Hair follicular keratinocyte (primary cell): ENCODE measurements around a stretch of chr4.

GRCh38 chr4:1959432-1959740 is 49.4 kb downstream of the NELFA start:
- RAMPAGE, long total RNA, result no peak

- RAMPAGE, long total RNA, result no peak
Measured at GRCh38 chr4:1983154-1983789, 25.5 kb downstream of the NELFA start.

- RAMPAGE, long total RNA, result no peak
Measured at GRCh38 chr4:2236198-2236497, 5.8 kb downstream of the HAUS3 start.

DNA sequence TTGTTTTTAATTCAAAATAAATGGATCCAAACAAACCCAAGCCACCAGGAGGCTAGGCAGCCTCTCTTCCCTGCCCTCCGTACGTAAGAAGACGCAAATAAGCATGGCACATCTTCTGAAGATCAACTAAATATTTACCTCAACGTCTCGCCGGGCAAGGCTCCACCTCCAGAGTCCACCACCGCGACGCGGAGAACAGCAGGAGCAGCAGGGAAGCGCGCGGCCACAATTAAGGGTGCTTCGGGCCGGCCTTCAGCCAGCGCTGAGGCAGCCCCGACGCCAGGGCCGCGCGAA is 592 bp downstream of the HAUS3 start:
- RAMPAGE, long total RNA, result no peak

- RAMPAGE, long total RNA, result no peak
Measured at GRCh38 chr4:2249669-2250320, 7.9 kb upstream of the HAUS3 start.

- RAMPAGE, long total RNA, result no peak
Measured at GRCh38 chr4:2290793-2291214, 28.9 kb upstream of the MXD4 start.

GRCh38 chr4:2363183-2364110 is 55.0 kb downstream of the ZFYVE28 start:
- RAMPAGE, long total RNA, result no peak

GRCh38 chr4:2469334-2470334 is 728 bp downstream of the RNF4 start:
- RAMPAGE, long total RNA, result no peak

DNA sequence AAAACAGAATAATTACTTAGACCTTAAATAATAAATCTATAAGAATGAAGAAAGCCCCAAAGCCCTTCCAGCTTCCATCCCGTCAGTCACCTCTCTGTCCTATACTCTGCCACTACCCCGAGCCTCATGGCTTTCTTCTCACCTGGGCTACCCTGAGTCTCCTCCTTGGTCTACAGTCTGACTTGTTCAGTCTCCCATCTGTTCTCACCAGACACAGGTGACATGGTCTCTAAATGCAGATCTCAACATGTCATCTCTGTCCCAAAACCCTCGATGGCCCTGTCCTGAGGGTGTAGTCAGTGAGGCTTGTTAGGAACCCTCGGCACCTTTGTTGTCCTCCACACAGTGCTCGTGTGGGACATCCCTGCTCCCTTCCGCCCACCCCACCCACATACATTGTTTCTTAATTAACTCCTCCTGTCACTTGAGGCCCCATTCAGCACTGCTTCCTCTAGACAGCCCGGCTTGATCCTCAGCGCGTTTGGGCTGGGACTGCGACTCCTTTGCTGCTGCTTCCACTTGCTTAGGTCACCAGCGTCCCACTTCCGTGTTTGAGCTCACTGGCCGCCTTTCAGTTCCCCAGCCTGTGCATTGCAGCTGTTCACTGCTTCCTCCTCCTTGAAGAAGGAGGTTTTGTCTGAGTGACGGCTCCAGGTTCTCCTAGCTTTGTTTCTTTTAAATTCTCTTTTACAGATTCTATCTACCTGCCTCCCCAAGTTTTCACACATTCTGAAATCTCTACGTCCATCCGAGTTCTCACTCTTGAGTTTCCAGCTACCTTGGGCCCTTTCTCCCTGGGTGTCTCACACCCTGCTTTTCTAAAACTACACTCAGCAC is 16.0 kb downstream of the RNF4 start:
- RAMPAGE, long total RNA, result no peak

DNA sequence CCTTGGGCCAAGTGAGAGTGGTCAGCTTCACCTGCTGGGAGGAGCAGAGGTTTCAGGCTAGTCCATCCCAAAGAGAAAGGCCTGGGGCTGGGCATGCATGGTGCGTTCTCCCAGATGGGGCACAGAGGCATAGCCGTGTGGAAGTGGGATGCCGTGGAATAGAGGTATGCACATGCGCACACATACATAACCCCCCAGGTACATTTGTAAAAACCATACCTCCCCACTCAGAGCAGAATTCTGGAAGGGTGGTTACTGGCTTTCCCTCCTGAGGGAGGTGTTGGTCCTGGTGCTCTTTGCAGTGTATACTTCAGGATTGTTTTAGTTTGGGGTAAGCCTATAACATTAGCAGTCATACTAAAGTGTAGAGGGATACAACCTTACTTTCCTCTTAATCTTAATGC is 31.3 kb downstream of the RNF4 start:
- RAMPAGE, long total RNA, result no peak

GRCh38 chr4:2753482-2754050 is 2.6 kb downstream of the TNIP2 start:
- RAMPAGE, long total RNA, result no peak

- RAMPAGE, long total RNA, result no peak
Measured at GRCh38 chr4:2778529-2779036, 14.3 kb upstream of the SH3BP2 start.

DNA sequence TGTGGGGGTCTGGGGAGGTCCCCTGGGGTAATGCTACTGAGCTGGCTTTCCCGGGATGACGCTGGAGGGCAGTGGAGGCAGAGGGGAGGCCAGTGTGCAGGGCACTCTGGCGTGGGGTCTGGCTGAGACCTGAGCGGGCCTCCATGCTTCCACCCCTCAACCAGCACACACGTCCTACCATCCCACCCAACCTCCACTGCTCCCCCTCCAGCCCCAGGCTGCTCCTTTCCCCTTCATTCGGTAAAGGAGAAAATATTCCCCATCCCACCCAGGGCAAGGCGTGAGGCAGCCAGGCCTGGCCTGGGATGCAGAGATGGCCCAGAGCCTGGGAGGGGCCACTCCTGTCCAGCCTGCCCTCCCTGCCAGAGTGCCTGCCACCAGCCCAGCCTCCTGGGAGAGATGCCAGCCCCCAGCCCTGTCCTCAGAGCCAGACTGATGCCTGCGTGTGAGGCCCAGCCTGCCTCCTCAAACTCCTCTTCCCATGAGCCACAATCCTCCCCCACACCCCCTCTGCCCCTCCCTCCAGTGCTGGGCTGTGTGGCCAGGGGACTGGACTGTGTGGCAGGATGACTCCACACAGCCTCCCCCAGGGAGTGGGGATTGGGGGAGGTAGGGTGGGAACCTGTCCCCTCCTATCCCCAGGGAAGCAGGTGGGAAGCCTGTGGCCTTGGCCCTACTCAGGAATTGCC is 4.5 kb upstream of the SH3BP2 start:
- RAMPAGE, long total RNA, result no peak

- RAMPAGE, long total RNA, result no peak
Measured at GRCh38 chr4:2808491-2808978, 15.7 kb downstream of the SH3BP2 start.

GRCh38 chr4:2812803-2813477 is 20.1 kb downstream of the SH3BP2 start:
- RAMPAGE, long total RNA, result no peak

GRCh38 chr4:2829355-2829933 is 14.2 kb upstream of the ADD1 start:
- RAMPAGE, long total RNA, result no peak

DNA sequence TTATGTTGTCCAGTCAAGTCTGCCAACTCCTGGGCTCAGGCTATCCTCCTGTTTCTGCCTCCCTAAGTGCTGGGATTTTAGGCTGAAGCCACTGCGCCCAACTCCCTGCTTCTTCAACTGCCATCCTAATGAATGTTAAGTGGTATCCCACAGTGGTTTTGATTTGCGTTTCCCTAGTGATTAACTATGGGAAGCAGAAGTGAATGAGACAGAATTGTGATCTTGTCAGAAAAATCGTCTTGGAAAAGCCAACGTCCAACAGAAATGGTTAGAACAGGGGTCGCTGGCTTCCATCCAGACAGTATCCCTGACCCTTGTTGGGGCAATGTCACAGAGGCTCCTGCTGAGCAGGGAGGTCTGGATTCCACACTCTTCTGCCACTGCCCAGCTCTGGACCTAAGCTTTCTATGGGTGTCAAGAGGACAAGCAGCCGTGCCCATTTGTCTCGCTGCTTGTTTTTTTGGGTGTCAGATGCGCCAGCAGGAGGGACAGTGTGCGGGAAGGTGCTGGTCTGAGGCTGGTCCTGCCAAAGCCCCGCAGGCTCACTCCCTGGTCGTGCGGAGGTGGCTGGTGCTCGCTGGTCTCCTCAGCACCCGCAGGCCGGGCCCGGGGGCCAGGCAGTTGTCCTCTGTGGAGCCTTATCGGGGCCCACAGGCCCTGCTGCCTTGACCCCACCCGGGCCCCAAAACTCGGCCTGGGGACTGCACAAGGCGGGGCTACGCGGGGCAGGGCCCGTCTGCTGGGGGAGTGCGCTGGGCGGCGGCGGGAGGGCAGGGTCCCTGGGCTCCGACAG is 697 bp upstream of the ADD1 start:
- RAMPAGE, long total RNA, result no peak

GRCh38 chr4:2898057-2898659 is 36.5 kb downstream of the MFSD10 start:
- RAMPAGE, long total RNA, result no peak

DNA sequence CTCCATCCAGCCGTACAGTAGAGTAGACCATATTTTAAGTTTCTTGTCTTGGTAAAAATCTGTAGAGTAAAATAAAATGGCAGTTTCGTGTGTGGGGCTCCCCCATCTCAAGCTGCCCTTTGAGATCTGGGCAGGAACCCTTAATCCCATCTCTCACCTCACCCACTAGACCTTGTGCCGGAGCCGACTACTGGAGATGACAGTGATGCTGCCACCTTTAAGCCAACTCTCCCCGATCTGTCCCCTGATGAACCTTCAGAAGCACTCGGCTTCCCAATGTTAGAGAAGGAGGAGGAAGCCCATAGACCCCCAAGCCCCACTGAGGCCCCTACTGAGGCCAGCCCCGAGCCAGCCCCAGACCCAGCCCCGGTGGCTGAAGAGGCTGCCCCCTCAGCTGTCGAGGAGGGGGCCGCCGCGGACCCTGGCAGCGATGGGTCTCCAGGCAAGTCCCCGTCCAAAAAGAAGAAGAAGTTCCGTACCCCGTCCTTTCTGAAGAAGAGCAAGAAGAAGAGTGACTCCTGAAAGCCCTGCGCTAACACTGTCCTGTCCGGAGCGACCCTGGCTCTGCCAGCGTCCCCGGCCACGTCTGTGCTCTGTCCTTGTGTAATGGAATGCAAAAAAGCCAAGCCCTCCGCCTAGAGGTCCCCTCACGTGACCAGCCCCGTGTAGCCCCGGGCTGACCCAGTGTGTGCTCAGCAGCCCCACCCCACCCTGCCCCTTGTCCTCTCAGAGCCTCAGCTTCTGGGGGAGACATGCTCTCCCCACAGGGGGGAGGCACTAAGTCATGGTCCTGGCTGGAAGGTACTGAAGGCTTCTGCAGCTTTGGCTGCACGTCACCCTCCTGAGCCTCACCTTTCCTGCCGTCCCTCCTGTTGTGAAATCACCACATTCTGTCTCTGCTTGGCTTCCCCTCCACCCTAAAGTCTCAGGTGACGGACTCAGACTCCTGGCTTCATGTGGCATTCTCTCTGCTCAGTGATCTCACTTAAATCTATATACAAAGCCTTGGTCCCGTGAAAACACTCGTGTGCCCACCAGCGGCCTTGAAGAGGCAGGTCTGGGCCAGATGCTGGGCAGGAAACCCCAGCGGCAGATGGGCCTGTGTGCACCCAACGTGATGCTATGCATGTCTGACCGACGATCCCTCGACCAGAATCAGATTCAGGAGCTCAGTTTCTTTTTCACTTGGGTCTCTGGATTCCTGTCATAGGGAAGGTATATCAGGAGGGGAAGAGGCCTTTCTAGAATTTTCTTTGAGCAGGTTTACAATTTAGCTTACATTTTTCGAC is 6.2 kb downstream of the MFSD10 start:
- RAMPAGE, long total RNA, result no peak

GRCh38 chr4:2935079-2935731 is 580 bp upstream of the MFSD10 start:
- RAMPAGE, long total RNA, result no peak